Mesothelial cell of epicardium (in vitro differentiated cells): ENCODE results near the gene SYNM.

GRCh38 chr15:96783051-96783545 lies 452.6 kb downstream of the NR2F2 start:
- PRO-cap, result no peak

- PRO-cap, result no peak
Measured at GRCh38 chr15:97971729-97972538, 11.4 kb downstream of the ARRDC4 start.

GRCh38 chr15:98160087-98160412 lies 199.5 kb downstream of the ARRDC4 start:
- PRO-cap, result no peak

DNA sequence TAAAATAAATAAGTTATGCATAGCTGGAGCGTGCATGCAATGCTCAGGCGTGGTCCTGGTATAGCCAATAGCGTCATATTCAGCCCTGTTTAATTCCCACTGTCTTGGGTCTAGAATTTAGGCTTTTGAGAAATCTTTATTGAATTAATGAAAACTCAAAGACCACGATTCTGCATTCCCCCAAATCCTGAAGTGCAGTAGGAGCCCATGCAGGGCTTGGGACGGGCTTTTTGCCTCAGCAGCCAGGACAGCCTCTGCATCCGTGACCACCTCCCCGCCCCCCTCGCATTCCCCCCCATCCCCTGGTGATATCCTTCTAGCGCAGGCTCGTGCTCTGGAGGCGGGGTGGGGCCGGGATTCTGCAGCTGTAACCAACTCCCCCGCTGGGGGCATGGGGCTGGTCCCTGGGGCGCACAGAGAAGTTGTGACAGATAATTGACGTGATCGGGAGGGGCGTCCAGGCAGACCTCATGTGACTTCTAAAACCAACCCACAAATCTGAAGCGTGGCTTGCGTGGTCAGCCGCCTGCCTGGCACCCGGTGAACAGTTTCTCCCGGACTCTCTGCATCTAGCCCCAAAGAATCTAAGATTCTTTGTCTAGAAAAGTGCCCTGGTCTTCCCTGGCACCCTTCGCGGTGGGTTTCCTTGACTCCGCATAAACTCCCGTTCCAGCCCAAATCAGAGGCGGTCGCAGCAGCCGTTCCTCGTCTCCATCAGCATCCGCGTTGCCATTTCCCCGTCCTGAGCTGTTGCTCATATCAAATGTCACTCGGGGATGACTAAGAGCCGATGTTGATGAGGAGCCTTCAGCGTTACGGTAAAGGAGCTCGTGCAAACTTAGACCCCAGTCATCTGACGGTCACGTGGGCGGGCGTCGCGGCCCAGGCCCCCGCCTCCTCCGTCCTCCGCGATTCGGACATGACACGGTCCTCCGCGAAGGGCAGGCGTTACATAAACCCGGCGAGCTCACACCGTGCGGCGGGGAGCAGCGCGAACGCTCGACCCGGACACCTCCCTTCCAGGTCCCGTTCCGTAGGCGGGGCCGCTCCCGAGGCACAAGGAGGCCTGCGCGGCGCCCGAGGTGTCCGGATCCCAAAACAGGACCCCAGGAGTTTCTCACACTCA lies 100.5 kb upstream of the IGF1R start:
- PRO-cap, result no peak

DNA sequence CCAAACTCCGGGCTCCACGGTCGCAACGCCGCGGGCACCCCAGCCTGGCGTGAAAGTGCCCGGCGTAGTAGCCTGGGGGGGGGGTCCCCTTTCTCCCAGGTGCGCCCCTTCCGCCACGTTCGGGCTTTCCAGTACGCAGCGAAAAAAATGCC lies 621 bp upstream of the IGF1R start:
- PRO-cap, result no peak

DNA sequence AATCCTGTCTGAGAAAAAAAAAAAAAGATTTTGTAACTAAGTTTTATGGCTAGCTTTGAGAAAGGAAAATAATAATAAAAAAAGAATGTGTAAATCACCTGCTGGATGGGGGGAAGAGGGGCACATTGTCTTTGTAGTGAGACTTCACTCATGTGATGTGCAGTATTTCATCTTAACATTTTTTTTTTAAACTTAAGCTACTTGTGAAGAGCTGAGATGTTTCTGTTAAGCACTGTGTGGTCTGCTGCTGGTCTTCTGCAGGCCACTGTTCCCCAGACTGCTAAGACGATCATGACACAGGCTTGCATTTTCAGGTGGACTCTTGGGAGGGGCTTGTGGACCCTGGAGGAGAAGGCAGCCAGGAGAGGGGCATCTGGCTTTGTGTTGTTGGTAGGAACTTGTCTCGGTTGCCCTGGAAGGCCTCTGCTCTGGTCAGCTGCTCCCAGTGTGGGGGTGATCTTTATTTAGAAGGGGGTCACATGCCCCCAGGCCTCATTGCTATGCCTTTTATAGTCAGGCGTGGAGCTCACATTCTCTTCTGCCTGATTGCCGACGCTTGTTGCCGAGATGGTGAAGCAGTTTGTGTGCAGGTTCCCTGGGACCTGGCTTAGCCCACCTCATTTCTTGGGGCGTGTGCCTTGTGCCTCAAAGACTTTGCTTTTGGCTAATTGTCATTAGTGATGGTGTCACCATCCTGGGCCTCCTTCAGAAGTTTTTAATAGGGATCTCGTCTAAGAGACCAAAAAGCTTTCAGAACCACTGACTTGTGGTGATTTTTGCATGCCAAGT lies 66.5 kb downstream of the IGF1R start:
- PRO-cap, result no peak

GRCh38 chr15:98769750-98770343 lies 121.5 kb downstream of the IGF1R start:
- PRO-cap, result no peak

- PRO-cap, result no peak
Measured at GRCh38 chr15:98839905-98840504, 167.6 kb downstream of the PGPEP1L start.

DNA sequence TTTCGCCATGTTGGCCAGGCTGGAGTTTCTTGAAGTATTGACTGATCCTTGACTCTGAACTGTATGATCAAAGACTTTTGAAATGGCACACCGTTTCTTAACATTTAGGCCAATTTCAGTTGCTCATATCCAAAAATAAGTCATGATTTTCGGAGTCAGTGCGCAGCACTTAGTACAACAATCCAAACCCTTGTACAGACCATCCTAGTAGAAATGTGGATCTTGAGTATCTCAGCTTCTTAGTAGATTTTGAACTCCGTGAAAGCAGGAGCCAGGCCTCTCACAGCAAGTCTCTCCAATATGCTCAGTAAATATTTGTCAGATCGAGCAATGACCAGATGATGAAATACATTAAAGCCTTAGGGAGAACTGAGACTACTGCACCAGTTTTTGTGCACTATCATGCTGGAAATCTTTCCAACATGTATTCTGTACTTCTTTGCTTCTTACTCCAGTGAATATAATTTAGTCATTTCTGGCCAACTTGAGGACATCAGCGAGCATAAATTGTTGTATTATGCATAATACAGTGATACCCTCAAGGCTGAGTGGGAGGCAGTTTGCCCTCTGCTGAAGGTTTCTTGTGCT lies 147.4 kb downstream of the PGPEP1L start:
- PRO-cap, result no peak

DNA sequence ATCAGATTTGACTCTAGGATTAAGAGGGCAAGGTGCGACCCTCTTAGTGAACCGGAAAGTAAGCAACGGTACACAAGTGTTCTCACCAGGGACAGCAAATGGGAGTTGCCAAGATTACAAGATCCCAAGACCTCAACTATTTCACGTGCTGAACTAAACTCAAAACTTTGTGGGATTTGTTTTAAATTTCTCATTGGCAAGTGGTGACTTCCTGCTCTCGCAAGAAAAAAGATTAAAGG lies 2.1 kb upstream of the PGPEP1L start:
- PRO-cap, result no peak

- PRO-cap, result no peak
Measured at GRCh38 chr15:99104946-99105396, at the start of gene SYNM. Gene SYNM (plus strand): TSS chr15:99105080.

- PRO-cap, result no peak
Measured at GRCh38 chr15:99105397-99106420, 829 bp downstream of the SYNM start.

- PRO-cap, result no peak
Measured at GRCh38 chr15:99106421-99107110, 1.7 kb downstream of the SYNM start.

- PRO-cap, result no peak
Measured at GRCh38 chr15:99124921-99125738, 20.2 kb downstream of the SYNM start.

DNA sequence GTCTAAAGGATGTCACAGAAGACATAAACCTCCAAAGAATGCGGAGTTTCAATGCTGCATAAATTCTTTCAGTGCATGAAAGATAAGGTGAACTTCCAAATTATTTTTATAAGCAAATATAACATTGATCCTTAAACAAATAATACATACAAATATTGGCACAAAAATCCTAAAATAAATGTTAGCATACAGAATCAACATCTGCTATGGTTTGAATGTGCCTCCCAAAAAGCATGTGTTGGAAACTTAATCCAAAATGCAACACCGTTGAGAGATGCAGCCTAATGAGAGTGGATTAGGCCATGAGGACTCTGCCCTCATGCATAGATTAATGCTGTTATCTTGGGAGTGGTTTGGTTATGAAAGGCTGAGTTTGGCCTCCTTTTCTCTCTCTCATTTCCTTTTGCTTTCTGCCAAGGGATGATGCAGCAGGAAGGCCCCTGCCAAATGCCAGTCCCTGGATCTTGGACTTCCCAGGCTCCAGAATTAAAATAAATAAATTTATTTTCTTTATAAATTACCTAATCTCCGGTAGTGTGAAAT lies 49.3 kb downstream of the SYNM start:
- PRO-cap, result no peak

GRCh38 chr15:99425031-99425749 lies 140.6 kb upstream of the MEF2A start:
- PRO-cap, result no peak

DNA sequence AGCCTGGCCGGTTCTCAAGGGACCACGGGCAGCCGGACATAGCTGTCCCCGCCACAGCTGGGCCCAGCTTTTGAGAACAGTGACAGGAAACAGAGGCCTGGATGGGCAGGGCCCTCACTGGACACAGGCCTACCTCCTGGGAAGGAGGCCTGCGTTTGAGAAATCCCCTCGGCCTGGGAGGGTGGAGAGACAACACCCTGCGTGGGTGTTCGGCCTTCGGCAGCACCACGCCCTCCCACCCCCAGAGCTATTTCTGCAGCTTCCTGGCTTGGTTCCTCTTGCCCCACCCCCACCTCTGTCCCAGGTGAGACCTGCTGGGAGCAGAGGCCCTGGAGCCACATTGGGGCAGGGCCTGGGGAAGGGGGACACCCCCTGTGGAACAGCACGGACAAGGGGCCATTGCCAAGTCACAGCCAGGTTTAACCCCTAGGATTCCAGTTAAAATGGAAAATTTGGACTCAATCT lies 132.4 kb upstream of the MEF2A start:
- PRO-cap, result no peak

GRCh38 chr15:99434722-99435904 lies 130.7 kb upstream of the MEF2A start:
- PRO-cap, result no peak

DNA sequence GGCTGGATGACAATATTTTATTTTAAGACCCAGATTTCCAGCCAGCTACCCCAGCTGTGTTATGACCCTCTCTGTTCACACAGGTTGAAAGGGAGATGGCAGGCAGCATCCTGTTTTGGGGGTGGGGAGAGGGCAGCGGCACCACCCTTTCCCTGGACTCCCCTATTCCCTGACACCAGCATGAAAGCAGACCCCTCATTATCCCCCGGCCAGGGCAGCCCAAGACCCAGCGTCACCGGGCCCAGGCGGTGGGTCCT lies 127.6 kb upstream of the MEF2A start:
- PRO-cap, result no peak

GRCh38 chr15:99438584-99439141 lies 127.1 kb upstream of the MEF2A start:
- PRO-cap, result no peak